Left colon (tissue), 1 donor: ENCODE measurements around the gene ANTXRL.

- PRO-cap, result no peak
Measured at GRCh38 chr10:43437296-43437608, 341 bp downstream of the ZNF487 start.

- PRO-cap, result no peak
Measured at GRCh38 chr10:43452156-43452581, 15.3 kb downstream of the ZNF487 start.

GRCh38 chr10:43824830-43825395 is 176.2 kb upstream of the ZNF32 start:
- PRO-cap, result no peak

- PRO-cap, result no peak
Measured at GRCh38 chr10:43863826-43864654, 215.4 kb upstream of the ZNF32 start.

DNA sequence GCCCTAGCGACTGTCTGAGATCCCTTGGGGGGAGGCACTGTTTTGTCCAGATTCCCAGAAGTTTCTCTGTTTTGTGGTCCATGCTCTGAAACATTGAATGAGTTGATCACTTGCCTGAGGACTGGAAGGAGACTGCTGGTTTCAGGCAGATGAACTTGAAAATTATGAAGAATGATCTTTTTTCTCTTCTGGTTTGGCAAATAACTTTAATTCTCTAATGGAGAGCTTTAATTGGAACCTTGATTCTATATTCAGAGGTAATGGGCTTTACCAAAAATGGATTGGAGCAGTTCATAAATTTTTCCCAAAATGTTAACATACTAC is 312.4 kb upstream of the ZNF32 start:
- PRO-cap, result no peak

DNA sequence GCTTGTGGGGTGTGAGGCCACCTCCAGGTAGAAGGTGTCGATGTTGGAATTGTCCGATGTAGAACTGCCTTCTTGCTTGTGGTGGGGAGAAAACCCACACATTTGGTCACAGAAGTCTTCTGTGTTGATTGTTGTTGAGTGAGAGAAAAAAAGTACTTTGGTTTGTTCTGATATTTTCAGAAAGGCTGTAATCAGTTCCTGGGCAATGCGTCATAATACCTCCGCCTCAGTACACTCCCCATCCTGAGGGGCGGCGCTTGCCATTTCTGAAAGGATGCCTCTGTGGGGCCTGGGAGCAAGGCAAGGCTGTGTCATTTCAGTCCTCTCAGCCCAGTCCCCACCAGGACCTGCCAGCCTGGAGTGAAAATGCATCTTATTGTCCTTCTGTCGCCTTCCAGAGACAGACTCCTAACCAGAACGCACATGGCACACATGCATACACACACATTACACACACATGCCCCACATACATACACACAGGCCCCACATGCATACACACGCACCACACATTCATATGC is 90.2 kb downstream of the CXCL12 start:
- PRO-cap, result unidirectional peak, plus-strand start at position 319 of the sequence

DNA sequence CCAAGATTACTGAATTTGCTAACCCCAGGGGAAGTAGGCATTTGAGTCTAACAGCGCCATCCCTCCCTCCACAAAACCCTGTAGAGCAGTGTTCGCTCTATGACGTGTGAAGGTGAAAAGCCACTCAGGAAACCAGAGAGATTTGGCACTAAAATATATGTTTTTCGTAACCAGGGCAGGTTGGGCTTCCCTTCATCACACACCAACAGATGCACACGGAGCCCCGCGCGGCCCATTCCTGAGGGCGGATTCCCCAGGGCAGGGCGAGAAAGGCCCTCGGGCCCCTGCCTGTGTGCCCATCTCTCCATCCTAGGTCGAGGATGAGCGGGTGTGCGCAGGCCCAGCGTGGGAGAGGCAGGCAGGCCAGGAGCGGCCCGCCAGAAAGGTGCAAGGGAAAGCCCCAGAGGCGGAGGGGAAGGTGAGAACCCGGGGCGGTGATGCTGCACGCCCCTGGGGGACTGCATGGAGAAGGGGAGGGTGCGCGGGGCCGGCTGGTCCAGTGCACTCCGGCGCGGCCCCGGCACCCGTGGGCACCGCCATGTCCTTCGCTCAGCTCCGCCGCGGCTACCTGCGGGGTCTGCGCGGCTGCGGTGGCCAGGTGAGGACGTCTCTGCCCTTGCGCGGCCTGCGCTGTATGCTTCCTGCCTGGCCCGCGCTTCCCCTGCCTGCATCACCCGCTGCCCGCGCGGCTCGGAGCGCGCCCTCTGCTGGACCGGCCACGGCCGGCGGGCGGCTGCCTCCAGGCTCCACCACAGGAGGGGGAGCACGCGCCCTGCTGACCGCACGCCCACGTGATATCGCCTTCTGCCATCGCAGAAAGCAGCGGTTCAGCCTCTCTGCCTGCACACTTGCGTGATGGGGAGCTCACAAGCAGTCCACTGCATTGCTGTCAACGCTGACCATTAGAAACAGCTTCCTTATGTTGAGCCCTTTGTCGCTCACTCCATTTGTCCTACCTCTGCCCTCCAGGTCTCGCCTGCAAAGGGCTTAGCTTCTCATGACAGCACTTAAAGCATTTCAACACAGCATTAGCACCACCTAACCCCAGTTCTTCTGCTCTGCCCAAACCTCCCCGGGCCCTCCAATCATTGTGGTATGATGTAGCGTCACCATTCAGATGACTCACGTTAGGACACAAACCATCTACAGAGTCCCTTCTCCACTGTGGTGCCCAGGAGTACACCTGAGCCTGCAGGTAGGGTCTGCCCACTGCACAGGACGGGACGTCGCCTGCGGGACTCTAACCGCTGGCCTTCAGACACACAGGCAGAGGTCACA is 74.0 kb downstream of the CXCL12 start:
- PRO-cap, result no peak

DNA sequence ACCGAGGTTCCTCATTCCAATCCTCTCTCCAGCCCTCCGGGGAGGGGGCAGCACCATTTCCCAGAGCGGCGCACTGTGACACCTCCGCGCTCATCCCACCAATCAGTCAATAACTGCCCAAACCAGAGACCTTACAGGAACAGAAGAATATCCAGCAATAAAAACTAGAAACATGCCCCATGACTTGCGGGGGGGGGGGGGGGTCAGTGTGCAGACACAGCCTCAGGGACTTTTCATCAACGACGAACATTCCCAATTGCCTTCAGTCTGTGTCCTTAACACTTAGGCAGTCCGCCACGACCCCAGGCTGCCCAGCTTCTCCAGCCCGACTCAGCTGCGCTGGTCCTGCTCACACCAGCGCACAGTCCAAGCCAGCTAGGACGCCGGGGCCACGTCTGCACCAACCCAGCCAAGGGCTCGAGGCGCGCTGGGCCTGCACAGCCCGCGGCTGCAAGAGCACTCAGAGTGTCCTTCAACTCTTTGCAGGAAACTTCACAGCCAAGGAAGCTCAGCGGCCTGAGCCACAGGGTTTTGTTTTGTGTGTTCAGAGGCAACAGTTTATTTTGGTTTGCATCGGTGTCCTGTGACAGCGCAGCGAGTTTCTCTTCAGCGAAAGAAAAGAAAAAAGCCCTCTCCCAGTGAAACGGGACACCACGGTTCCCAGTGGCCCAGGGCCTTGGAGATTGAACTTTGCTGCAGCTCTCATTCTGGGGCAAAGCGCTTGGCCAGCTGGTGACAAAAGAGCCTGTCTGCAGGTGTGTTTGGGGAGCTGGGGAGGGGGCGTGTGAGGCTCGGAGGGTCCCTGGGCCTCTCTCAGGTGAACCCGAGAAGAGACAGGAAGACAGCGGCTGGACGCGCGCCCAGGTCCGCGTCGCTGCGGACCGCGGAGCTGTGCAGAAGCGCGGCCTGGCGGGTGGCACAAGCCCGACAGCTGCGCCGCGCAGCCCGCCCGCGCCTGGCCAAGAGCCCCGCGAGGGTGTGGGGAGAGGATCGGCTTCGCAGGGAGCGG is 1.2 kb downstream of the CXCL12 start:
- PRO-cap, result no peak

GRCh38 chr10:44385543-44386038 is 694 bp upstream of the CXCL12 start:
- PRO-cap, result no peak

DNA sequence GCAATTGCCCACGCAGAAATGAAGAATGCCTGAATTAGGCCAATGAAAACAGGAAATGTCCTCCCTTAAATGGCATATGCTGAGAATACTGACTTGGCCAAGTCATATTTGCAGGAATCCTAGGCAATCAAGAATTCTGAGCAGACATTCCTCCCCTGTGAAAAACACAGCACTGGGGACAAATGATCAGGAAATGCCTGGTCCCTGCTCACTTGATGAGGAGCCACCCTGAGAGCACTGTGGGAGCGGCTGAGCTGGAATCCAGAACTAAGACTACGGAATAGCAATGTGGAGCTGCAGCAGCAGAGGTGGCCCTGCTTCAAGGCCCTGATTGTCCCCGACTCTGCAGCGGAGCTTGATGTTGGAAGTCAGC is 184.7 kb upstream of the CXCL12 start:
- PRO-cap, result no peak

DNA sequence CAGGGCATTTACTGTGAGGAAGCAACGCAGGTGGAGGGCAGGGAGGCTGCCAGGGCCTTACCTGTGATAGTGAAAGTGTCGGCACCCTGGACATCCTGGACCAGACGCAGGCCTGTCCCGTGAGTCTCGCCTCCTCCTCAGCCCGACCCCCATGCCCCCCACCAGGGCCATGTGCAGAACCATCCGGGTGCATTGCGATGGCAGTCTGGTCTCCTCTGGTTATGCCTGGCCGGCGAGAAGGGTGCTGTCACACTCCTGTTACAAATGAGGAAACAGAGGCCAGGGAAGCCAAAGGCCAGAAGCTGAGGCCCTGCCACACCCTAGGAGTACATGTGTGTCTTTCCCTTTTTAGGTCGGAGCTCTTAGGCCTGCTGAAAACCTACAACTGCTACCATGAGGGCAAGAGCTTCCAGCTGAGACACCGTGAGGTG is 7.2 kb downstream of the DEPP1 start:
- PRO-cap, result no peak

GRCh38 chr10:44975234-44976012 is 3.2 kb downstream of the DEPP1 start:
- PRO-cap, result no peak

DNA sequence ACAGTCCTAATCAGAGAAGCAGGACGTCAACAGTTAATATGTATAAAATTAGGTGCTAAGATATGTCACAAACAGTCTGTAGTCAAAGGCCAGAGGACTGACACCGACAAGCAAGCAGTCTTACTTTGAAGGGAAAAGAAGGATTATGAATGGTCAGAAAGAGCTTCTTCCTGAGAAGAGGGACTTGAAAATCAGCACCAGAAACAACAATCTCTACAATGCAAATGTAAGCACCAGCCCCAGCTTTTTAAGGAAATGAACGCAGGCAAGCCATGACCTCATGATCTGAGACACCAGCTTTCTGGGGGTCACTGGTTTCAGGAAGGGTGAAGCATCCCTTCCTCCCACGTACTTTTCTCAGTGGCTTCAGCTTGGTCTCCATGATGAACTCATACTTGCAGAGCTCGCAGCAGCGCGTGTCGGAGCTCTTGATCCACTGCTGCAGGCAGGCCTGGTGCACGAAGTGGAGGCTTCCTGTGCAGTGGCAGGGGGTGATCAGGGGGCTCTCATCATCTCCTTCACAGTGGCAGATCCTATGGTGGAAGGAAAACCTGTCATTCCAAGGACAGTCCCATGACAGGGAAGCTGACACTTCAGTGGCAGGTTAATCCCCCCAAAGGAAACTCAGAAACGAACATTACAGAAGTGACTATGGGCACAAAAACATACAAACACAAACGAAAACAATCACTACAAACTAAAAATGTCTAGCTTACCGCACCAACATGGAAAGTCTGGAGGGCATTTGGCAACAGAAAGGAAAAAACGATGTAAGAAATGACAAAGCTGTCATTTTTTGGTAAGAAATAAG is 74.1 kb downstream of the MARCHF8 start:
- PRO-cap, result no peak

GRCh38 chr10:45998105-45998976 is 26.1 kb downstream of the TIMM23 start:
- PRO-cap, result no peak

DNA sequence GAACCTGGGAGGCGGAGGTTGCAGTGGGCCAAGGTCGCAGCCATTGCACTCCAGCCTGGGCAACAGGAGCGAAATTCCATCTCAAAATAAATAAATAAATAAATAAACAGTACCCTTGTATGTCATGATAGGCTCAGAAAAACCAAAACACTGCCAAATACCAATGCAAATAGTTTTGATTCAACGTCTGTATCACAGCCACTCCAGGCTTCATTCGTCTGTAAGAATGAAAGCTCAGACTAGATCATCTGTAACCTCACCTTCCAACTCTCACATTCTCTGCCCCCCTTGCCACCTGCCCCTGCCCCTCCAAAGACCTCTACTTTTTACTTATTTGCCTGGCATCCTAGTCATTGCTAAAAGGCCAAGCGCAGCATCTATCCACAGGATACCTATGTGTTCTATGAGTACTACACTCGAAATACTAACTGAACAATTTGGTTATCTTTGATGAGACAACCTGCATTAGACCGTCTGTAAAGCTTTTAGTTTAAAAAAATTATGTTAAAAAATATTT is 8.5 kb downstream of the NCOA4 start:
- PRO-cap, result no peak

DNA sequence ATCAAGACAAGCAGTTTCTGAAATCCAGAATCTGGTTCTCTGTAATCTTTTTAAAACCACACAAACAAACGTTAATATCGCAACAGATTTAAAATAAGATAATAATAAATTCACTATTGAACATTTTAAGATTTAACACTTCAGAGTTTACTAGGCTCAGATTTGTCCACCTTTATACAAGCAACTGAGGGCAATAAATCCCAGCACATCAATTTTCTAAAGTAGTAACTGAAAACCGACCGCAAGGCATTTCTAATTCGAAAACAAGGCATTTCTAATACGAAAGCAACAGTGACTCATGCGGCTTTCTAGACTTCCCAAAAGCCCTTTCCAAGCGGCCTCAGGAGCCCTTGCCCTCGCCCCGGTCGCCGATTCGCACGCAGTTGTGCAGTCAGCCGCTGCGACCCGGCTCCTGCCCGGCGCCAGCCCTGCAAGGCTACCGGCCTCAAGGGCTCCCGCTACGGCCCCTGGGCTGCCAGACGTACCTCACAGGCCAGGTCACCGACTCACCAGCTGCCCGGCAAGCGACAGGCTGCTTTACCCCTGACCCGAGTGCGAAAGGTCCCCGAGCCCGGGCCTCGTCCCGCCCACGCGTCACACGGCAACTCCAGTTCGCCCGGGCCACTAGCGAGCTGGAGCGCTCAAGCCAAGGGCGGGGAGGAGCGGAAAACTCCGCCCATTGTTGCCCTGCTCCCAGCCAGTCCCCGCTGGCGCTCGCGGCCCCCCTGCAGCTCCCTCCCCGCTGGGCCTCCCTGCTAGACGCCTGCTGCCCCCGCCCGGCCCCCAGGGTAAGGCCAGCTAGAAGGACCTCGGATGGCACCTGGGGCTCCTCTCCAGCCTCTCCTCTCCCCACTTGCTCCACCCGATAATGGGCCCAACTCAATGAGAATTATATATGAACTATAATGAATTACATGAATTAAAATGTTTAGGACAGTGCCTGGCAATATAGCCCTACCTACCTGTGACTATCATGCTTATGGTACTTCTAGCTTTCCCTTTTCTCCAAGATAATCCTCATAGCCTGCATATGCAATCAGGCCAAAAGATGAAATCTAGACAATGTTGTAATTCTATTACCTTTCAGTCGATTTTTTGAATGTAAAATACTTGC is 7.2 kb downstream of the NCOA4 start:
- PRO-cap, result unidirectional peak, minus-strand start at position 534 of the sequence; unidirectional peak, minus-strand start at position 614 of the sequence

DNA sequence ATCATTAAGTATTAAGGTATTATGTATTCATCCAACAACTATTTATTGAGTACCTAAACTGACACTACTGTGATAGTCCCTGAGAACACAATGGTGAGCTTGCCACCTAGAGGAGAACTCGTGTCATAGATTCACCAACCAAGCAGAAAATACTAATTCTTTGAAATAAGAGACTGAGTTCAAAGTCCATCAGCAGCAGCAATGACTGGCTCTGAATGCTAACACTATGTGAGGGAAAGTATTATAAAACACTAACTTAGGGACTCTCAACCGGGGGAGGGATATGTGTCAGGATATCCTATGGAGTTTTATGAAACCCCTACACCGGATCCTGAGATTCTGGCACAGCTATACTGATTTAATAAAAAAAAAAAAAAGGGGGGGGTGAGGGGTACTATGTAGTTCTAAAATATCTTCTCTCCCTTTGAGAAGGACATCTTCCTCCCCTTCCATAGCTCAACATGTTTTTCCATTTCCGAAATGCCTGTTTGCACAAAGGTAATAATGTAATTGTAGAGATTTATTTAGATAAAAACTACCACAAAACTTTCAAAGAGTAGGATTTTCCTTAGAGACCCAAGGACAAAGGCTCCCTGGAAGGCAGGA is 1.6 kb downstream of the NCOA4 start:
- PRO-cap, result no peak

- PRO-cap, result no peak
Measured at GRCh38 chr10:46286673-46287211, at the start of gene ANTXRL. Gene ANTXRL (plus strand): TSS chr10:46286997.

GRCh38 chr10:46299526-46299968 is 12.8 kb downstream of the ANTXRL start:
- PRO-cap, result no peak

GRCh38 chr10:46523436-46523998 is 32.9 kb downstream of the GPRIN2 start:
- PRO-cap, result bidirectional peak, plus-strand start at chr10:46523845, minus-strand start at chr10:46523767